Ureter (tissue), 1 donor: ENCODE measurements around a stretch of chr1.

GRCh38 chr1:58763025-58763707, 20.7 kb downstream of the JUN start:
- PRO-cap = no peak

DNA sequence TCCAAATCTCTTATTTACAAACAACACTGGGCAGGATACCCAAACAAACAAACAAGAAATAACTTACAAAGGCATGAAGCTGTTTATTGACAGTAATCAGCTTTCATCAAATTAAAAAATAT, 2.6 kb downstream of the JUN start:
- PRO-cap = no peak

GRCh38 chr1:58896123-58896508, 112.3 kb upstream of the JUN start:
- PRO-cap = no peak

DNA sequence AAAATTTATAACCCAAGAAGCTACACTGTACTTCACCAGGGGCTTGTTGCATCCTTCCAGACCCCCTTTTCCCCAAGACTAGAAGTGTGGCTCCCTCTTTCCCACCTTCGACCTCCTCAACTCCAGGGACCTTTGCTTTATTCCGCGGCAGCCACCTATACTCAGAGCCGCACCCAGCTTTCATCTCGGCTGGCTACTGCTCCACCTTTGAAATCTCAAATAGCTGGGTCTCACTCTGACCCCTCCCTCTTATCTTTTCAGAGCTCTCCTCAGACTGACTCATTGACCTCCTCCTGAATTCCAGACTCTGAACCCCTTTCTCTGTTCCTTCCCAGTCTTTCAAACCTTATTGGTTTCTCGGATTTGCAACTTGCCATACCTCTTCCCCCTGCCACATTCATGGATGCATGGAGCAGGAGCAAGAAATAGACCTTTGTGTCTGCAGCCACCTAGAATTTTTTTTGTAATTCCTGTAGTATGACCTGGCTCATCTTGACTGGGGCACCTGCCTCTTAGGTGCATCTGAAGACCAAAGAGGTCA, 144.7 kb upstream of the JUN start:
- PRO-cap = no peak

GRCh38 chr1:58942080-58942427, 158.2 kb upstream of the JUN start:
- PRO-cap = no peak

- PRO-cap = no peak
Observed at GRCh38 chr1:58968290-58969141, 184.7 kb upstream of the JUN start.

- PRO-cap = no peak
Observed at GRCh38 chr1:59013092-59014213, 229.6 kb upstream of the JUN start.

GRCh38 chr1:59020091-59020867, 236.4 kb upstream of the JUN start:
- PRO-cap = no peak

- PRO-cap = no peak
Observed at GRCh38 chr1:59141189-59141581, 155.7 kb upstream of the FGGY start.

GRCh38 chr1:59316501-59317024, 19.7 kb downstream of the FGGY start:
- PRO-cap = no peak

DNA sequence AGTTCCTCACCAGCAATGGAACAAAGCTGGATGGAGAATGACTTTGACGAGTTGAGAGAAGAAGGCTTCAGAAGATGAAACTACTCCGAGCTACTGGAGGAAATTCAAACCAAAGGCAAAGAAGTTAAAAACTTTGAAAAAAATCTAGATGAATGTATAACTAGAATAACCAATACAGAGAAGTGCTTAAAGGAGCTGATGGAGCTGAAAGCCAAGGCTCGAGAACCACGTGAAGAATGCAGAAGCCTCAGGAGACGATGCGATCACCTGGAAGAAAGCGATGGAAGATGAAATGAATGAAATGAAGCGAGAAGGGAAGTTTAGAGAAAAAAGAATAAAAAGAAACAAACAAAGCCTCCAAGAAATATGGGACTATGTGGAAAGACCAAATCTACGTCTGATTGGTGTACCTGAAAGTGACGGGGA, 73.1 kb downstream of the FGGY start:
- PRO-cap = no peak

GRCh38 chr1:59549698-59550545, 253.0 kb downstream of the FGGY start:
- PRO-cap = no peak

- PRO-cap = no peak
Observed at GRCh38 chr1:59645873-59646196, 168.9 kb upstream of the HOOK1 start.

GRCh38 chr1:59731221-59731715, 83.5 kb upstream of the HOOK1 start:
- PRO-cap = no peak

DNA sequence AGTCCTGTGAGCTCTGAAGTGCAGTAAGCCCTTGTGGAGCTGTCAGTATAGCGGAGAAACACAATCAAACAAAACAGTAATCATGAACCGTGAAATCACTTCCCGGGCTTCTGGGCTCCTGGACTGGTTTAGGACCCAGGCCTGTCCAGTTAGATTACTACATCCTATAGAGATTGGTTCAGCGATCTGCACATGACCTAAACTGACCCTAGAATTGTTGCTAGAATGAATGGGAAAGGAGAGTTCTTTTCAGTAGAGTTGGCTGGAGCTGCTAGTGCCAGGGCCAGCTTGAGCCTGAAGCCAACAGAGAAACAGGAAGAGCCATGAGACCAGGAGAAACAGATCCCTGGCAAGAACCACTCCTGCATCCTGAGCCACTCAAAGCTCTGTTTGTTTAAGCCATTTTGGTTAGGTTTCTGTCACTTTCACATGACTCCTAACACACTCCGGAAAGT, 474.2 kb upstream of the C1orf87 start:
- PRO-cap = no peak

DNA sequence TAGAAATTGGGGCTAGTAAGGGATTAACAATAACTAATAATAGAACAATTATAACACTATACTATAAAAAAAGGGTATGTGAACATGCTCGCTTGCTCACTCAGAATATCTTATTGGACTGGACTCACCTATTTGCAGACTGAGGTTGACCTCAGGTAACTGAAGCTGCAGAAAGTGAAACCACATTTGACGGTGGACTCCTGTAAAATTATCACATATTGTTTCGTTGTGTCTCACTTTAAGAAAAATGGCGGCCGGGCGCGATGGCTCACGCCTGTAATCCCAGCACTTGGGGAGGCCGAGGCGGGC, 209.1 kb upstream of the NFIA start:
- PRO-cap = no peak

GRCh38 chr1:60911723-60912387, 170.5 kb upstream of the NFIA start:
- PRO-cap = no peak

- PRO-cap = no peak
Observed at GRCh38 chr1:61093484-61094392, 11.4 kb downstream of the NFIA start.

- PRO-cap = no peak
Observed at GRCh38 chr1:61156840-61157563, 74.6 kb downstream of the NFIA start.

GRCh38 chr1:61173769-61174186, 91.4 kb downstream of the NFIA start:
- PRO-cap = no peak